ENCODE measurements around a stretch of chr20.

DNA sequence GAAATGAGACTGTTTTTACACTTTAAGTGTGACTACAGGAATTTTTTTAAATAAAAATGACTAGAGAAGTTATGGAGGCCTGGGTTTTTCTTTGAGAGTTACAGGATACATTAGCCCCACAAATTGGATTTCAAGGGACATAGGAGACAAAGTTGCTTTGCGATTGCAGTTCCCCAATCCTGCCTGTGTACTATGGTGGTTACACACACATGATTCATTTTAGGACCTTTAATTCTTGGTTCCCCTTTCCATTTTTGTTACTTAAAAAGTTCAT is 62.1 kb downstream of the RPRD1B start:
- PRO-cap, 2 experiments, result no peak in any of the 2 experiments

- PRO-cap, 2 experiments, result no peak in any of the 2 experiments
These were observed 42.1 kb downstream of the TGM2 start for GRCh38 chr20:38122942-38123298.

DNA sequence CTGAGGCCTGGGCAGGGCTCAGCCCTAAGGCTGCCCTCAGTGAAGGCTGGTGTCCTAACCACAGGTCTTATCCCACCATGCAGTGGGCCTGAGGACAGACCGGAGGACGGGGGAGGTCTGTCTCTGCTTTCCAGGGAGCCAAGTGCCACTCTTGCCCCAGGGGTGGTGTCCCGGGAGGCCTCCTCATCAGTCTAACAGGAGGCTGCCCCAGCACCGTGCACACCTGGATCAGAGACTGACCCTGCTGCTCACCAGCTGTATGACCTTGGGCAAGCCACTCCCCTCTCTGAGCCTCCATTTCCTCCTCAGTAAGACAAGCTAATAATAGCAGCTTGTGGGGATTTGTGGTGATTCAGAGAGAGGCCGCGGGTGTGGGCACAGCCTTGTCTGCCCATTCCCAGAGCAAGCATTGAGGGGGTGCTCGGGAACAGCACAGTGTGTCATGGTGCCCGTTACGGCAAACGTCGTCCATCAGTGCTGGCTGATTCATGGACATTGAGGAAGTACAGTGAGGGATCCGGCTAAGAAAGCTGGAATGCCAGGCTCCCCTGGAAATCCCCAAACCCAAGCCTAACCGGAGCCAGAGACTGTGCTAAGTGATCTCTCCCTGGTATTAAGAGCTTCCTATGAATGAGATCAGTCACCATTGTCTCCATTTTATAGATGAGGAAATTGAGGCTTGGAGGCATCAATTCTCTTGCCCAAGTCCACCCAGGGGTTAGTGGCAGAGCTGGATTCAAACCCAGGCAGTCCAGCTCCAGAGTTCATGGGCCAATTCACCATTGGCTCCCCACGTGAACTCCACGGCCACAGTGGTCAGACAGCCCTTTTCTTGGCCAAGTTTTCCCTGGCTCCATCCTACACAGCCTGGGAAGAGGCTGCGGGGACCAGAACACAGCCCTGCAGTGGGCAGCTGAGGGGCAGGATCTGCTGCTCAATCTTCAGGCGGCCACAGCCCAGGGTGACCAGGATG is 20.8 kb downstream of the TGM2 start:
- PRO-cap, 2 experiments, result peak in 2 of 2 experiments; most common plus-strand start position 350 of the sequence (in 2); most common minus-strand start position 237 of the sequence (in 2)

- PRO-cap, 2 experiments, result no peak in any of the 2 experiments
These were observed 17.2 kb downstream of the TGM2 start for GRCh38 chr20:38147688-38148446.

GRCh38 chr20:38162167-38162617 is 2.9 kb downstream of the TGM2 start:
- PRO-cap, 2 experiments, result no peak in any of the 2 experiments

DNA sequence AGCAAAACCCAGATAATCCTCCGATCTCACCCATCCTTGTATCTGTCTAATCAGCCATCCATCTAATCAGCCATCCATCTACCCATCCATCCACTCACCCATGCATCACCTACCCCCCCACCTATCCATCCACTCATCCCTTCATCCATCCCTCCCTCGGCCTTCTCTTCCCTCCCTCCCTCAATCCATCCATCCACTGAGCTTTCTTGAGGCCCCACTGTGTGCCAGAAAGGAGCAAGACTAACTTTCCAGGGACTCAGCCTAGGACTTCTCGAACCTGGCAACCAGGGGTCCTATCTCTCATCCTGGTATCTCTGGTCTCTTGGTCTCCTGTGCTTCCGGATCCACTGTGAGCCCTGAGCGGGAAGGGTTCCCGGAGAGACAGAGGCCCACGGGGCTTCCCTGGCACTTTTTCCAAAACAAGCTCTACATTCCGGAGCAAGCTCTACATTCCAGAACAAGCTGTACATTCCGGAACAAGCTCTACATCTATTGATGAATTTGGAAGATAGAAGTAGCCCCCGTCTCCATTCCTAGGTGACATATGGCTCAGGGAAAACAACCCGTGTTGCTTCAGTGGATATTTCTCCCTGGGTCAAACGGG is 1.2 kb upstream of the TGM2 start:
- PRO-cap, 2 experiments, result no peak in any of the 2 experiments

- PRO-cap, 2 experiments, result no peak in any of the 2 experiments
These were observed 26.0 kb upstream of the TGM2 start for GRCh38 chr20:38191141-38191329.

GRCh38 chr20:38252297-38253272 is 8.0 kb downstream of the KIAA1755 start:
- PRO-cap, 2 experiments, result no peak in any of the 2 experiments

- PRO-cap, 2 experiments, result no peak in any of the 2 experiments
These were observed 48.8 kb downstream of the LBP start for GRCh38 chr20:38395008-38395603.

GRCh38 chr20:38434704-38435687 is 37.6 kb upstream of the RALGAPB start:
- PRO-cap, 2 experiments, result peak in 2 of 2 experiments; most common minus-strand start chr20:38435328 (in 2)

DNA sequence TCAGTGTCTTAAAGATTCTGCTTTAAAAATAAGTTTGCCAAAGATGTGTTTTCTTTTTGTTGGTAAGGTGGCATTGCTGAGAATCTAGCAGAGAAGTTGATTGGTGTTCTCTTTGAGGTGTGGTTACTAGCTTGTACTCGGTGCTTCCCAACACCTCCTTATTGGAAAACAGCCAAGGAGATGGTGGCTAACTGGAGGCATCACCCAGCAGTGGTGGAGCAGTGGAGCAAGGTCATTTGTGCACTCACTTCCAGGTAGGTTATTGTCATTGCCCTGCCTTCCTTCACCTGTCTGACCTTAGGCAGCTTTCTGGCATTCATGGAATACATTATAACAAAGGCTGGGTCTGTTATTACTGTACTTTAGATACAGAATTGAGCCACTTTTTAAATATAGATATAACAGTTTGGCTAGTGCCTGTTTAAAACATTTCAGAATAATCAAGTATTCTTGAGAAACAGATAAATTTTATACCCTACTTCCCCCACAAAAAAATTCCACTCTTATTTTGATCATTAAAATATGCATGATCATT is 26.8 kb downstream of the RALGAPB start:
- PRO-cap, 2 experiments, result no peak in any of the 2 experiments

DNA sequence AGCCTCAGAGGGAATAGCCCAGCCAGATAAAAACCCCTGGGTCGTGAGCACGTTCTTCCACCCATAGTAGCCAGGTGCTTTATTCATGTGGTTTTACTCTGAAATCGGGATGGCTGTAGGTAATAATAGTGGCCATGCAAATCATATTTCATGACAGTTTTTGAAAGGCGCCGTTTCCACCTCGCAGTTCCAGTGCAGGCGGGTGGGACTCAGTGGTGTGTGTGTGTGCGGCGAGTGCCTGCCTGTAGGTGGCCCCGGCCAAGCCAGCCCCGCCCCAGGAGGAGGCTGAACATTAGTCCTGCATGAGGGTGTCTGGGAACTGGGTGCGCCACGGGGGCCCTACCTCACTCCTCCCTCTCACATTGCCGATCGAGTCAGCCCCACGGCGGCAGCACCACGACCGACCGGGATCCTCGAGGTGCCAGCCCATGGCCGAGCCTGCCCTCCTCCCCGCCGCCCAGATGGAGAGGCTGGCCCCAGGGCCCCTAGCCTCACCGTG is 20.6 kb downstream of the ADIG start:
- PRO-cap, 2 experiments, result no peak in any of the 2 experiments

GRCh38 chr20:38633559-38634024 is 52.6 kb downstream of the ADIG start:
- PRO-cap, 2 experiments, result no peak in any of the 2 experiments

GRCh38 chr20:38755421-38755686 is 7.1 kb downstream of the ACTR5 start:
- PRO-cap, 2 experiments, result no peak in any of the 2 experiments

- PRO-cap, 2 experiments, result no peak in any of the 2 experiments
These were observed 573 bp downstream of the PPP1R16B start for GRCh38 chr20:38805861-38806679.

GRCh38 chr20:38932328-38933114 is 6.3 kb downstream of the FAM83D start:
- PRO-cap, 2 experiments, result no peak in any of the 2 experiments

DNA sequence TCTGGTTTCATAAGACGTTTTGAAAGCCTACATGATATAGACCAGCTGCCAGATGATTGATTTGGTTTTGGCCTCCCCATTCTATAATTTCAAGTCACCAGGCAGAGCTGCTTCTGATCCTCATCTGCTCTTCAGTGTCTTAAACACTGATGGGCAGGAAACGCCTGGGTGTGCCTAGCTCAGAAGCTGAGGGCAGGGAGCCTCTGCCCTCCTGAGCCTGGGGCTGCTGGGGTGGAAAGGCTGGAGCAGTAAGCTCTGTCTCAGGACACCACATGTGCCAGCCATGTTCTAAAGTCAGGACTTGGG is 24.6 kb downstream of the DHX35 start:
- PRO-cap, 2 experiments, result no peak in any of the 2 experiments

GRCh38 chr20:39861525-39861782 is 827.6 kb downstream of the MAFB start:
- PRO-cap, 2 experiments, result no peak in any of the 2 experiments

- PRO-cap, 2 experiments, result no peak in any of the 2 experiments
These were observed 365.6 kb downstream of the MAFB start for GRCh38 chr20:40323261-40323967.

DNA sequence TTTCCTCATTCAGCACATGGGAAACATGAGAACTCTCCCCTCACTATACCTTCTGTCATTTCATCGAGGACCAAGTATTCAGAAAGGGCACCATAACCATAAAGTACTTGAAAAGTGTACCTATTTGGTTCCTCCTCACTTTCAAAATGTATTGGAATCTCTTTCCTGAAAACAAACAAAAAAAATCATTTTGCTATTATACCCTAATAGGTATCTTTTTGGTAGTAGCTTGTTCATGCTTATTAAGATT is 274.2 kb downstream of the MAFB start:
- PRO-cap, 2 experiments, result no peak in any of the 2 experiments